Measurements from ENCODE around the genes WNT10A, SPEGNB and CHPF.

DNA sequence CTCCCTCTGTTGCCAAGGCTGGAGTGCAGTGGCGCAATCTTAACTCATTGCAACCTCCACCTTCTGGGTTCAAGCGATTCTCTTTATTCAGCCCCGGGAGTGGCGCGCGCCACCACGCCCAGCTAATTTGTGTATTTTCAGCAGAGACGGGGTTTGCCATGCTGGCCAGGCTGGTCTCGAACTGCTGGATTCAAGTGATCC lies 4.3 kb upstream of the CTDSP1 start:
- PRO-cap: no peak
- RAMPAGE, long total RNA, 5 experiments: no peak in any of the 5 experiments
- RRBS: no CpG with 5 or more reads among the region's 9 CpGs

GRCh38 chr2:218398281-218398859 lies 1.3 kb upstream of the CTDSP1 start:
- PRO-cap: bidirectional peak, plus-strand start at chr2:218398655, minus-strand start at chr2:218398548
- RAMPAGE, long total RNA, 5 experiments: start-site peak on the plus strand in 1 of 5 experiments, at chr2:218398642-218398913 at its widest, 24 reads per replicate
- RRBS: 1% methylated on average over 15 of the region's 55 CpGs

- PRO-cap: bidirectional peak, plus-strand start at chr2:218400116, minus-strand start at chr2:218400111
- RAMPAGE, long total RNA, 5 experiments: start-site peak on the plus strand in 4 of 5 experiments, at chr2:218400014-218400147 at its widest, 11 to 185 reads per replicate
- RRBS: 3% methylated on average over 11 of the region's 21 CpGs
Observed at GRCh38 chr2:218399980-218400180, 212 bp downstream of the CTDSP1 start.

- PRO-cap: no peak
- RAMPAGE, long total RNA, 5 experiments: no peak in any of the 5 experiments
- RRBS: no CpG with 5 or more reads among the region's 7 CpGs
Observed at GRCh38 chr2:218406800-218406996, 7.0 kb downstream of the CTDSP1 start.

GRCh38 chr2:218474610-218474924 lies 55.6 kb downstream of the VIL1 start:
- PRO-cap: no peak
- RAMPAGE, long total RNA, 5 experiments: start-site peak on the minus strand in 1 of 5 experiments, at chr2:218474637-218474881 at its widest, 10 reads per replicate
- RRBS: no CpG with 5 or more reads among the region's 2 CpGs

- PRO-cap: no peak
- RAMPAGE, long total RNA, 5 experiments: start-site peak on the minus strand in 1 of 5 experiments, at chr2:218664649-218665308 at its widest, 11 reads per replicate
- RRBS: no CpG with 5 or more reads among the region's 9 CpGs
Observed at GRCh38 chr2:218664709-218665247, 5.3 kb downstream of the BCS1L start.

- PRO-cap: no peak
- RAMPAGE, long total RNA, 5 experiments: no peak in any of the 5 experiments
- RRBS: 7% methylated on average over 27 of the region's 42 CpGs
Observed at GRCh38 chr2:218880660-218881528, at the start of gene WNT10A. Gene WNT10A, plus strand, starts transcription at chr2:218880852.

GRCh38 chr2:218896818-218897820 lies 16.5 kb downstream of the WNT10A start:
- PRO-cap: no peak
- RAMPAGE, long total RNA, 5 experiments: no peak in any of the 5 experiments
- RRBS: 5% methylated on average over 21 of the region's 51 CpGs

GRCh38 chr2:218963134-218963755 lies 3.8 kb downstream of the CDK5R2 start:
- PRO-cap: bidirectional peak, plus-strand start at chr2:218963461, minus-strand start at chr2:218963264
- RAMPAGE, long total RNA, 5 experiments: no peak in any of the 5 experiments
- RRBS: 12% methylated on average over 6 of the region's 25 CpGs

- PRO-cap: unidirectional peak, minus-strand start at chr2:219001446; unidirectional peak, minus-strand start at chr2:219001669; bidirectional peak, plus-strand start at chr2:219002244, minus-strand start at chr2:219001825
- RAMPAGE, long total RNA, 5 experiments: start-site peak on the minus strand in 1 of 5 experiments, at chr2:219001510-219001777 at its widest, 5 reads per replicate
- RRBS: 5% methylated on average over 36 of the region's 68 CpGs
Observed at GRCh38 chr2:219000922-219001865, 8.0 kb upstream of the CRYBA2 start.

DNA sequence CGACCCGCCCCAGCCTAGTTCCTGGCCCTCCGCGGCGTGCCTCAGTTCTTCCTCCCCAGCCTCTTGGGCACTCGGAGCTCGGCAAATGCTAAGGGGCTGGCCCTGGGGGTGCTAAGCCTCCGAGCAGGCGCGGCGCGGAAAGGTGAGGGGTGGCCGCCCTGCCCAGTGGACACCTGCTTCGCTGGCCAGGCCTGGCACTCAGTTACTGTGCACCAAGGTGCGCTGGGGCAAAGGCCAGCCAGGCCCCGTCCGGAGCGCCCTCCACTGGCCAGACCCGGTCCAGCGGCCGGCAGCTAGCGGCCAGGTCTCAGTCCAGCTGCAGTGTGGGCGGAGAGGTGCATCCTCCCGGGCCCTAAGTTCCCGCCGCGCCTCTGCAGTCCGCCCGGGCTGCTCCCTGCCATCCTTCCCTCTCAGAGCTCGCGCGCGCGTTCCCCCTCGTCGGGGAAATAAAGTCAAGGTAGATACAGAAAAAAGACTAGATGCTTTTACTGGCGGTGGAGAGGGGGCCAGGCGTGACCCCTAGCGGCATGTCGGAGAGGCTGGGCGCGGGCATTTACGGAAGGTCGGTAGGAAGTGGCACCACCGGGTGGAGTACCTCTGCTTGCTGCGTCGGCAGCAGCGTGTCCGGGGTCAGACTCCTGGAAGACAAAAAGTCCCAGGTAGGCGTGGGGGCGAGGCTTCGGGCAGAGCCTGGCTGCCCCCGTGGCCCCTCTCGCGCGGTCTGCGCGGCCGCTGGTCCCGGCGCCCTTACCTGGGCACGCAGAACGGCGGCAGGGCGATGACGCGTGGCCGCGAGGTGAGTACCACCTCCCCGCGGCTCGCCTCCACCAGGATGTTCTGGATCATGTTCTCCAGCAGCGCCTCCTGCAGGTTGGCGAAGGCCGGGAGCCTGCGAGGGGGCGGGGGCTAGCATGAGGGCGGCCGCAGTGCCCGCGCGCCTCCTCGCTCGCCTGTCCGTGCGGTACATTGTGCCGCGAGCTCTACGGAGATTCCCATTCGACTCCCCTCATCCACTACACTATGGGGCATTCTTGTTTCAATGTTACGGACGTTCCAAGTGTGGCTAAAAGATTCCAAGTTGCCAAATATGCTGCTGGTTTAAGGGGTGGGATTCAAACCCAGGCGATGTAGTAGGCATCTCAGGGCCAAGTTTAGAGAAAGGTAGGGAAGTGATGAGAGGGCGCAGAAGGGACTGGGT lies 9.6 kb upstream of the CRYBA2 start:
- PRO-cap: bidirectional peak, plus-strand start at position 310 of the sequence, minus-strand start at position 183 of the sequence; unidirectional peak, minus-strand start at position 723 of the sequence; unidirectional peak, minus-strand start at position 839 of the sequence
- RAMPAGE, long total RNA, 5 experiments: start-site peak on the minus strand in 2 of 5 experiments, centred at positions 794 to 825 of the sequence, 7 to 10 reads per replicate
- RRBS: 5% methylated on average over 19 of the region's 94 CpGs

DNA sequence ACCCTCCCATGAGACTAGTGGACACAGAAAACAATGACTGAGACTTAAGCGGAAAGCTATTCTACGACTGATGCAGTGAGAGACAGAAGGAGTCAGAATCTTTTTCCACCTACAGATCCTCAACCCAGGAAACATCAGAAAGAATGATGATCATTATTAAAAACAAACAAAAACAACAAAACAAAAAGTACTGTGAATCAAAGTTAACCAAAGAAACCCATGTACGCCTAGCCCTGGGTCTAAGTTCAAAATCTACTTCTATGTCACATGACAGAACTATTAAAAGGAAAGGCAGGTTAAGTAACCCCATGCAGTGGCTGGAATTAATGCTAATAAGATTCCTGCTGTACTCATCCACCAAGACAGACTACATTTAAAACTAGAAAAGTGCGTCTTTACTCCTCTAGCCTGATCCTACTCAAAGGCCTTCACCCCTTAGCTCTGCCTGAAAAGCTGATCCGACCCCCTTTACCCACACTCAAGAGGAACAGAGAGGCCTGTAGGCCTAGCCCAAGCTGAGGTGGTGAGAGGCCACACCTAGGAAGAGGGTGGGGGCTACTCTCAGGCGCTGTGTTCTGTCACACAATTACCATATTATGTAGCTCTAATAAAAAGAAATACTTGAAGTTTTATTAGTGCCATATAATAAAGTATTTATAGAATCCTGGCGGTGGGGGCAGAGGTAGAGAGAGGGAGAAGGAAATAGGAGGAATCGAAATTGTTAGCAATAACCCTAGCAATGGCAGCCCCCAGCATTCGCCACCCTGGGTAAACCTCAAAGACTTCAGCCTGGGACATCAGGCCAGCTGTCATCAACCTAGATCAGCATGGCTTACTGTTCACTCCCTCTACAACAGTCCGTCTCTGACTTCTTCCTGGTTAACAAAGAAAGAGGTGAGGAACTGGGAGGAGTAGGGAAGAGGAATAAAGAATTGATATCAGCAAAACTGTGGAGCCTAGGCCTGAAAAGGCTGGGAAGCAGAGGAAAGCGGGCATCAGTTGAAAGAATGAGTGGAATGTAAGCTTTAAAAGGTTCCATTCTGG lies 37.0 kb downstream of the NHEJ1 start:
- PRO-cap: no peak
- RAMPAGE, long total RNA, 5 experiments: no peak in any of the 5 experiments
- RRBS: no CpG with 5 or more reads among the region's 11 CpGs

GRCh38 chr2:219180828-219181648 lies 3.0 kb downstream of the RETREG2 start:
- PRO-cap: no peak
- RAMPAGE, long total RNA, 5 experiments: start-site peak on the plus strand in 2 of 5 experiments, at chr2:219181110-219181424 at its widest, 10 to 15 reads per replicate
- RRBS: no CpG with 5 or more reads among the region's 9 CpGs

- PRO-cap: no peak
- RAMPAGE, long total RNA, 5 experiments: start-site peak on the minus strand in 2 of 5 experiments, at chr2:219214277-219214761 at its widest, 17 to 24 reads per replicate
- RRBS: 97% methylated on average over 5 of the region's 18 CpGs
Observed at GRCh38 chr2:219214150-219214775, 4.5 kb downstream of the ABCB6 start.

- PRO-cap: no peak
- RAMPAGE, long total RNA, 5 experiments: no peak in any of the 5 experiments
- RRBS: no CpG with 5 or more reads among the region's 12 CpGs
Observed at GRCh38 chr2:219219227-219219424, 368 bp upstream of the ABCB6 start.

DNA sequence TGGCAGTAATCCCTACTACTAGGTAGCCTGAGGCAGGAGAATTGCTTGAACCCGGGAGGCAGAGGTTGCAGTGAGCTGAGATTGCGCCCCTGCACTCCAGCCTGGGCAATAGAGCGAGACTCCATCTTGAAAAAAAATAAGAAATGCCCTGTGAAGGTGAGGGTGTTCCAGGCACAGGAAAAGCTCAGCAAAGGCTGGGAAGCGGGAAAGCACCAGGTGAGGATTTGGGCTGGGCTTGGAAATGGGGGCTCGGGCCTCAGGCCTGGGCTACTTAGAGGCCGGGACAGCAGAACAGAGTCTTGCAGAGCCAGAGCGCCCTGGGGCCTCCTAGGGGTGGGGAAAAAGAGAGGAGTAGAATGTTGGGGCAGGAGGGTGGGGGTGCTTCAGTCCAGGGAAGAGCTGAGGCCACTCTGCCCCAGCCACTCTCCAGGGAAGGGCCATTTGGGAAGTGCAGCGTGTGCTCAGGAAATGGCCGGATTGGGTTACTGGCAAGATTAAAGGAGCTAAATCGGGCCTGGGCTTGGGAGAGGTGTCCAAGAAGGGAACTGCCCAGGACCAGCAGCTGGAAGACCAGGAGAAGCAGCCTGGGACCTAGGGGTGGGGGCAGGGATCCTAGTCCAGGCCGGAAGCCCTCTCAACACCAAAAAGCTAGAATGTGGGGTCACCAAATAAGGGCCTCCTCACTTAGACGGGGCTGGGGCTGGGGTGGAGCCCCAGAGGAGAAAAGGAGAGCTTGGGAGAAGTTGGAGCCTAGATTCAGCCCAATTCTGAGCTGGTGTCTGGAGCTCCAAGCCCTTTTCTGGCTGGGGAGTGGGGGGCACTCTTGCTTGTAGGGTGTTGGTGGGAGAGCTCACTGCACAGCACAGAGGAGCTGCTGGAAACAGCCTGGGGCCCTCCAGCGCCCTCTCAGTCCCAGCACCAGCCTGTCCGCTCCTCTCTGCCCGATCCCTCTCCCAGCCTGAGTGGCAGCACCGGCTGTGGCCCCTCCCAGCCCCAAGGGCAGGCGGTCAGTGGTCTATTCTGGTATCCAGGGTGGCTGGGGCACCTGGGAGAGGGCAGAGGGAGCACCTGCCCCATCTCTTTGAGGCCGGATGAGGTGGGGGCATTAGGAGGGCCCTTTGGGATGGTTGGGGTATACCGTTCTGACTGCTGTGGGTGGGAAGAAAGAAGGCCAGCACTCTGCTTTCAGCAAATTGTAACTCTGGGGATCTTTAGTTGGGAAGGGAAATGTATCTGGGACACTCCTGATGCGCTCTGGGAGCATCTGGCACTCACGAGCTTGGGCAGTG lies 13.5 kb upstream of the DES start:
- PRO-cap: unidirectional peak, plus-strand start at position 526 of the sequence; unidirectional peak, plus-strand start at position 716 of the sequence; unidirectional peak, minus-strand start at position 960 of the sequence
- RAMPAGE, long total RNA, 5 experiments: no peak in any of the 5 experiments
- RRBS: 48% methylated on average over 3 of the region's 21 CpGs

DNA sequence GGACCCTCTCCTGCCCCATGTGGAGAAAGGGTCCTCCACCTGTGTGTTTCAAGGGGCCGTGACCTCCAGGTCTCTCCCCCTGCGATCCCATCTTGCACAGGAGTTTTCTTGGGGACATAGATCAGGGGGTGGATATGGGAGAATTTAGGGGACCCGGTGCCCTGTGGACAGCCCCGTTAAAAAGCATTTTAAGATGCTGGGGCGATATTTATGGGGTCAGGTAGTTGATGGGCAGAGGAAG lies 889 bp downstream of the DES start:
- PRO-cap: no peak
- RAMPAGE, long total RNA, 5 experiments: no peak in any of the 5 experiments
- RRBS: no CpG with 5 or more reads among the region's 5 CpGs

- PRO-cap: no peak
- RAMPAGE, long total RNA, 5 experiments: no peak in any of the 5 experiments
- RRBS: 77% methylated on average over 9 of the region's 25 CpGs
Observed at GRCh38 chr2:219492642-219493440, 3.1 kb upstream of the SPEGNB start.

DNA sequence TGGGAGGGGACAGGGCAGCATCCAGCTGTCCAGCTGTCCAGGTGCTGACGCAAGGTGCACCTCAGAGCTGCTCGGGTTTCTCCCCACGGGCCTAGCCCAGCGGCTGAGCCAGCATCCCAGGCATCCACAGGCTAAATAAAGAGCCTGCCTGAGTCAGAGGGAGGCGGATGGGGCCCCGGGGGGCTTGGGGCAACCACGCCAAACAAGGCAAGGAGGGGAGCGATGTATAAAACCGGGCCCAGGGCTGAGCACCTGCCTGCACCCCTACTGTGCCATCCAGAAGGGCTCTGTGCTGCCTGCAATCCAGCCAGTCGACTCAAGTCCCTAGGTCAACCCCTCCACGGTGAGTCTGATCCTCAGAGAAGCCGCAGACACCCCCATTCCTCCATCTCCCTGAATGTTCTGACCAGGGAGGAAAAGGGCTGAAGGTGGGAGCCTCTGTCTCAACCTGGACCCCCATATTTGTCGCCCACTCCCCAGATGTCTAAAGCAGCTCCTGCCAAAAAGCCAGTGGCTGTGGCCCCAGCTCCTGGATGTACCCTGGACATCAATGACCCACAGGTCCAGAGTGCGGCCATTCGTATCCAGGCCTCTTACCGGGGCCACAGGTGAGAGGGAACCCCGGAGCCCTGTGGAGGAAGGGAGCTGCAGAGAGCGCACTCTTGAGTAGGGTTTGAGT lies at the start of gene SPEGNB:
Gene SPEGNB, plus strand, starts transcription at position 257 of the 679 bp plus-strand sequence.
- PRO-cap: no peak
- RAMPAGE, long total RNA, 5 experiments: no peak in any of the 5 experiments
- RRBS: 46% methylated on average over 6 of the region's 18 CpGs

GRCh38 chr2:219543634-219543978 lies at the start of gene CHPF:
Gene CHPF, minus strand, starts transcription at chr2:219543809.
- PRO-cap: bidirectional peak, plus-strand start at chr2:219544063, minus-strand start at chr2:219543768
- RAMPAGE, long total RNA, 5 experiments: start-site peak on the minus strand in 1 of 5 experiments, at chr2:219543737-219543913 at its widest, 7 reads per replicate
- RRBS: 1% methylated on average over 23 of the region's 35 CpGs

Data from stomach (tissue), 7 donors.